Urinary bladder (tissue), 3 donors: Measurements from ENCODE around the genes OR6C76 and OR6C68.

DNA sequence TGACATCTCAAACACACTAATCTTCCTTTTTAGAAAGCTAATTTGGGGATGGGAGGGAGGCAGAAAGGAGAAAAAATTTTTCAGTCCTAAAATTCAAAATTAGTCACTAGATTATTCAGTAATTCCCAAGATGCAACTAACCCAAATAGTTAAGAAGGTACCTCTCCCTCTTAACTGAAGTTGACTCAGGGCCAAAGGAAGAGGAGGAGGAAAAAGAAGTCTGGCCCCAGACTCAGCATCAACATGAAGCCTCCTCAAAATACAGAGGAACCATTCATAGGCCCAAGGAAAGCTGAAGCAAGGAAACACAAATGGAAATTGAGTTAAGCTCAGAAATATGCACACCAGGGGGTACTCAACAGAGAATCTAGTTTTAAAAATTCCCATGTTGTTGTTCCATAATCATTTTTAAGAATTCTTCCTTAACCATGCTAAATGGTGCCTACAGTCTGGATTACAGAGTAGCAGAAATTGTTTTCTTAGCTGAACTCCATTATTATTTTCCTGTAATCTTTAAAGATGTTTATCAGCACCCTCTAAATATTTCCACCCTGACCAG, 21.6 kb downstream of the CBX5 start:
- PRO-cap, result no peak
- RAMPAGE, long total RNA, result no peak

DNA sequence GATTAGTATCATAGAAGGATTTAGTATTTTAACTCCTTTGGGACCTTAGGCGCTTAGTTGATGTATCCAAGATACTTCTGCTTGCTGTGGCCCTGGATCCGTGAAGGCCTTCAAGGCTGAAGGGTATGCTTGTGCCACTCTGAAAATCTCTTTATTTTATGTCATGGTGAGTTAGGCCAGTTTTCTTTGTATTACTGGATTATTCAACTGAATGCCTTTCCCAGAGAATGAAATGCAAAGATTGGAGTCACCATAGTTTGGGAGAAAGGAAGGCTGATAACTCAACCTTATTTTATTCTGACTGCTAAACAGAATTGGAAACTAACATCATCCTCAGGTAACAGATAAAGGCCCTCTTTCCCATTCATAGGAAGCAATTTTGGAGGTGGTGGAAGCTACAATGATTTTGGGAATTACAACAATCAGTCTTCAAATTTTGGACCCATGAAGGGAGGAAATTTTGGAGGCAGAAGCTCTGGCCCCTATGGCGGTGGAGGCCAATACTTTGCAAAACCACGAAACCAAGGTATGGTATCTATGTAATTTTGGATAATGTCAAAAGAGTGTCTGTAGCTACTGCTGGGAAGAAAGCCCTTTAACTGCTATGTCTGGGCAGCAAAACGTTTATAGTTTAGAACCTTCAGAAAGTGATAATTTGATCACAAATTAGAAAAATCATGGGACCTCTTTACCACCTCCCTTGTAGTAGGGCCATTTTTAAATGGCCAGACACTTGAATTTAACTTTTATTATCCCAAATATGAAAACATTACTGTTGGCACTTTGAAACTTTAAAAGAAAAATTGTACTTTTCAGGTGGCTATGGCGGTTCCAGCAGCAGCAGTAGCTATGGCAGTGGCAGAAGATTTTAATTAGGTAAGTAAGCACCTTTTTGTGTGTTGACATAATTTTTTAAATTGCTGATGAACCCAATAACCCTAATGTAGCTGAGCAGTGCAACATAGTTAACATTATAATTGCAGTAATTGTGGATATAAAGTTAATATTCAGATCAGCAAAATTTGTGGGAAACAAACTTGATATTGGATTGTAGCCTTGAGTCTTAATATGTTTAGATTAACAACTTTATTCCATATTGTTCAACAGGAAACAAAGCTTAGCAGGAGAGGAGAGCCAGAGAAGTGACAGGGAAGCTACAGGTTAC, 3.3 kb downstream of the HNRNPA1 start:
- PRO-cap, result no peak
- RAMPAGE, long total RNA, result no peak

- PRO-cap, result no peak
- RAMPAGE, long total RNA, result no peak
Measured at GRCh38 chr12:54285680-54286693, 5.5 kb downstream of the HNRNPA1 start.

- PRO-cap, result no peak
- RAMPAGE, long total RNA, result no peak
Measured at GRCh38 chr12:54294229-54295091, 6.4 kb downstream of the NFE2 start.

- PRO-cap, result no peak
- RAMPAGE, long total RNA, result no peak
Measured at GRCh38 chr12:54298972-54299564, 1.7 kb downstream of the NFE2 start.

- PRO-cap, result no peak
- RAMPAGE, long total RNA, result no peak
Measured at GRCh38 chr12:54299565-54300273, 1.1 kb downstream of the NFE2 start.

GRCh38 chr12:54306859-54307558, 6.2 kb upstream of the NFE2 start:
- PRO-cap, result no peak
- RAMPAGE, long total RNA, result no peak

DNA sequence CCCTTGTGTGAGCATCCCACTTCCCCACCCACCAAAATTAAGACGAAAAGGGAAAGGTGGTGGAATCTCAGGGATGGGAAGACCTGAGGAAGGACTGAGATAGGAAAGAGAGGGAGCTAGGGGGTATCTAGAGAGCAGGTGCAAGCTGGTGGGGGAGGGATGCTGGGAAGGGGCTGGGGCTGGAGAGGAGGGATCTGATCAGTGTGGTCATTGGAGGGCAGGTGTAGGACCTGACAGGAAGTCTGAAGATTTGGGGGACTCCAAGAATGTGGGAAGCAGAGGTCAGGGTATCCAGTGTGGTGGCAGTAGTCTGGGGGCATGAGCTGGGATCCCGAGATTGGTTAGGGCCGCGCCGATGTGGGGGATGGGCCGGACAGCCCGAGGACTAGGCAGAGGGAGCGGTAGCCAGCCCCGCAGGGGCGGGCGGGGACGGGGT, 5.9 kb downstream of the ZNF385A start:
- PRO-cap, result no peak
- RAMPAGE, long total RNA, result no peak

- PRO-cap, result bidirectional peak, plus-strand start at chr12:54417183, minus-strand start at chr12:54416937; bidirectional peak, plus-strand start at chr12:54417517, minus-strand start at chr12:54417368
- RAMPAGE, long total RNA, result no peak
Measured at GRCh38 chr12:54416355-54417810, 2.2 kb downstream of the ITGA5 start.

DNA sequence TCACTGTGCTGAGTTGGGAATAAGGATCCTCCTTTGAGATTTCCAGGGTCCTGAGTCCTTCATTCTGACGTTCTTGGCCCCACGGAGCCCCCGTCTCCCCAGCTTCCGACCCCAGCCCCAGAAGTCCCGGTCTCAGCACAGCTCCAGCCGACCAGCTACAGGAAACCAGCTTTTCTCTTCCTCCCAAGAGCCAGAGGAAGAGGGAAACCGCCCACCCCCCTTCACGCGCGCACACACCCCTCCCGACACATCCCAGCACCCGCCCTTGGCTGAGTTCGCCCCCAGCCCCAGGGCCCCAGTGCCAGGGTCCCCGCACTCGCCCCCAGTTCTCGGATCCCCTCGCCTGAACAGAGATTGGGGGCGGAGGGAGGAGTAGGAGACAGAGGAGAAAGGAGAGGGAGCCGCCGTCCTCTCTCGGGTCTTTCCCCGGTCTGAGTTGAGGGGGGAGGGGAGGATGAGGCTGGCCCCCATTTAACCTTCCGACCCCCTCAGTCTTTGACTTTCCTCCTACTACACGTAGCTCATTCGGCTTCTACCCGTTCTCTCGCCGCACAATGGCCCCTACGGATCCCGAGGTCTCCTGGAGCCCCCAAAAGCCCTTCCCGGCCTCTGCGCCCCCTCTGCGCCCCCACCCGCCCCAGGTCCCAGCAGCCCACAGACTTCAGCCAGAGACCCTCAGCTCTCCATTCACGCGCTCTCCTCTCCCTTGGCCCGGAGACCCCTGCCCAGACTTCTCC, 908 bp downstream of the ITGA5 start:
- PRO-cap, result bidirectional peak, plus-strand start at position 382 of the sequence, minus-strand start at position 167 of the sequence; unidirectional peak, minus-strand start at position 492 of the sequence
- RAMPAGE, long total RNA, result no peak

- PRO-cap, result bidirectional peak, plus-strand start at chr12:54429384, minus-strand start at chr12:54429085
- RAMPAGE, long total RNA, result start-site peak on the plus strand at chr12:54429346-54429371, 519 and 418 reads in 2 replicates
Measured at GRCh38 chr12:54429232-54429633, 10.2 kb upstream of the ITGA5 start.

GRCh38 chr12:54527157-54527699, 22.2 kb upstream of the PDE1B start:
- PRO-cap, result no peak
- RAMPAGE, long total RNA, result no peak

DNA sequence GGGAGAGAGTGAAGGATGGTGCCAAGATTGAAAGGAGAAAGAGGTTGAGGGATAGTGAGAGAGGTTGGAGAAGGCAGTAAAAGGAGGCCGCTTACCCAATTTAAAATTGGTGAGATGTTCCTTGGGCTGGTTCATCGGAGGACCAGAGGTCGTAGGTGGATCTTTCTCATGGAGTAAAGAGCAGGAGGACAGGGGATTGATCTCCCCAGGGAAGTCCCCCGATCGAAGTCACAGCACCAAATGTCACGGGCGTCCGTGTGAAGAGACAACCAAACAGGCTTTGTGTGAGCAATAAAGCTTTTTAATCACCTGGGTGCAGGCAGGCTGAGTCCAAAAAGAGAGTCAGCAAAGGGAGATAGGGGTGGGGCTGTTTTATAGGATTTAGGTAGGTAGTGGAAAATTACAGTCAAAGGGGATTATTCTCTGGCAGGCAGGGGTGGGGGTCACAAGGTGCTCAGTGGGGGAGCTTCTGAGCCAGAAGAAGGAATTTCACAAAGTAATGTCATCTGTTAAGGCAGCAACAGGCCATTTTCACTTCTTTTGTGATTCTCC, 36.8 kb downstream of the TESPA1 start:
- PRO-cap, result no peak
- RAMPAGE, long total RNA, result no peak

DNA sequence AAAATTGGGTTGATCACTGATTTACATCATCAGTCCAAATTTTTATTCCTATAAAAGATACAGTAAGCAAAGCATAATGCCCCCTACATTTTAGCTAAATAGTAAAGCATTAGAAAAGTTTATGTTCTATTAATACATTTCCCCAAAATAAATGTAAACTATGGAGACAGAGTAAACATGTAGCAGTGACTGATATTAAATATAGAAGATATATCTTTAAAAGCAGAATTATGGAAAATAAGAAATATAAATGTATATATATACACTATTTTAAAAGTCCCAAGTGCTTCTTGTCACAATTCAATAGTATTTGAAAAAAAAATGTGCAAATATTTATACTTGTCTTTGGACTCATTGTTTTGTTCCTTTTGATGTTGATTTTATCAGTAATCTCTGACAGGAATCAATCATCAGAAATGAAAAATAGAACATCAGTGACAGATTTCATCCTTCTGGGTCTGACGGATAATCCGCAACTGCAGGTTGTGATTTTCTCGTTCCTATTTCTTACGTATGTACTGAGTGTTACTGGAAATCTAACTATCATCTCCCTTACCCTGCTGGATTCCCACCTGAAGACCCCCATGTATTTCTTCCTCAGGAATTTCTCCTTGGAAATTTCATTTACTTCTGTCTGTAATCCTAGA, at the start of gene OR6C76:
TSS of gene OR6C76 (plus strand) at position 417 of the 647 bp plus-strand sequence.
- PRO-cap, result no peak
- RAMPAGE, long total RNA, result no peak

GRCh38 chr12:55492189-55492631, at the start of gene OR6C68:
Gene OR6C68 (plus strand): TSS chr12:55492378.
- PRO-cap, result no peak
- RAMPAGE, long total RNA, result no peak

DNA sequence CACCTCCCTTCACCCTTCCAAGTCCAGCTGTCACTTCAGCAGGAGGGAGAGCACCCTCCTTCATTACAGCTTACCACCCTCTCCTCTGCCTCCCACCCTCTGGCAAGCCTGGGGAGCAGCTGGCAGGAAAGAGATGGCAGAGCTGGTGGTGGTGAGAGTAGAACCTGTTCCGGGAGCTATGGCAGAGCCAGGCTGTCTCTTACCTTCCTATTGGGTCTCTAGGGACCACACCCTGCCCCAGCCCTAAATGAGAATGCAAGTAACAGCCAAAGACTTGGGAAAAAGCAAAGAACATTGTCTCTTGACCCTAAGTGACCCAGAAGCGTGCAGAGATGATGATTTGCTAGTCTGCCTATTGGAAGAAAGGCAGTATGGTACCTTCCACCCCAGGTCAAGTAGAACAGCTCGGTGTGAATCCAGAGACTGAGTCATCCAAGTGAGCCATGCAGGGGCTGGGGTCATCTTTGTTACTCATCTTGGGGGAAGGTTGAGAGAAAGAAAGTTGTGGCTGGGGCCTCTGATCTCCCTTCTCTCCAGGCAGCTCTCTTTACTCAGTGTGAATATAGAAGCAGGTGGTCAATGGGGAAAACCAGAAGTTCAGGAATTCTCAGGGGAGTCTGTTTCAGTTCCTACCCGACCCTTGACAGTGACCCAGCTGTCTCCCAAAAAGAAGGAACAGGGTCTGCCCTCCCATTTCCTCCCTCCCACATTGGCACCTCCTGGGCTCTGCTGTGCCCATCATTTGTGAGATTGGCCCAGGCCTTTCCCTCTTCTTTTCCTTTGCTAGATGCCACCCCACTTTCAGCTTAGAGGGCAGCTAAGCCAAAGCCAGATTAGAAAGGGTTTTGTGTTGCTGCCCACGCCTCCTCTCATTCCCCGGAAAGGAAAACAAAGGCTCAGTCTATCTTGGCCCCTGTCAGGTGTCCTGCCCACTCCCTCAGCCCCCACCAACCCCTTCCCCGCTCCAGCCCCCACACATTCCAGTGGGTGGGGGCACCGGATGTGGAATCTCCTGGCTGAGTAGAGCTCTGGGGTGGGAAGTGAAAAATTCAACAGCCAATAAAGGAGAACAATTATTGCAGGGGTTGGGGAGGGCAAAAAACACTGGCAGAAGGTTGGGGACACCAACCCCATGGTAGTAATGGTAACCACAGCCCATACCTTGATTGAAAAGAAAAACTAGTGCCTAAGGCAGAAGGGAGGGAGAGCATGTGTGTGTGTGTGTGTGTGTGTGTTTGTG, 1.9 kb downstream of the BLOC1S1 start:
- PRO-cap, result no peak
- RAMPAGE, long total RNA, result no peak

DNA sequence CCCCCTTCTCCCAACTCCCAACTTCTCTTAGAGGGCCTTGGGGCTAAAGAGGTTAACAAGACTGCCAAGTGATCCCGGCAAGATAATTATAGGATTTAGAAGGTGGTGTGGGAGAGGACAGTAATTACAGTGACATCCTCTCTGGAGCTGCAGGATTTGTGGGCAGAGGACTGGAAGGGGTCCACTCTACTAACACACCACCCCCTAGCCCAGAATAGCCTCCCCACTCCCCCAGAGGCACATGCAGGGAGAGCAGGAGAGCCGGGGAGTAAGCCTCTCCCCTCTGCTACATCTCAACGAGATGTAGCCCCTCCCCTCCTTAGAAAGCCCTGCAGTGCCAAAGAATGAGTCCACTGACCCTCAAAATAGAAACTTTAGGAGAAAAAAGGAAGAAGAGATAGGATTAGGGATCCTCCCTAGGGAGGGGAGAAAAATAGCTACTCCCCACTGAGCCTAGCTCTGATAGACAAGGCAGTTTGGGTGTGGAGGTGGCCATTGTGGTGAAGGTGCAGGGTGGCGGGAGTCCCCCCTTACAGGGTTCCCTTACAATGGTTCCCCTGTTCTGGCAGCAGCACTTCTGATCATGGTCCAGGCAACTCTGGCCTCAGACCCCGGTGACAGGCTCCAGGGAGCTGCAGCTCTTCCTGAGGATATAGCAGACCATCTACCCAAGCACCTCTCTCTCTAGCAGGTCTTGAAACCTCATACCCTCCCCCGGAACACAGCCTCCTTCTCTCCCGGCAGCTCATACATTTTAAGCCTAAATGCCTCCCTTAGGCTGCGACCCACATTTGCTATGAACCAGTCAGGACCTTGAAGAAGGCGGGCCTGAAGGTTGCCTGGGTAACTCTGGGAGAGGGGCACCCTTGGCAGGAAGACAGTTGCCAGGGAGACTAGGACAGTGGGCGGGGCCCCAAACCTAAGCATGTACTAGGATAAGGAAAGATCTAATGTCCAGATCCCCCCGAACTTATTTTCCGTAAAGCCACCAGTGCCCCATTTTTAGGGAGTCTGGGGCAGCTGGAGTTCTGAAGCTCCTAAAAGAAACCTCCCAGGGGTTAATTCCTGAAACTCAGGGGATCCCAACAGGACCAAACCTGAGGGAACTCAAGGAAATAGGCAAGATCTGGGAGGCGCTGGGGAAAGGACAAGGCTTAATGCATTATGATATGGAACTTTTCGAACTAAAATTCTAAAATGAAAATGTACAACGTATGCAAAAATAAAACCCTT, 4.8 kb upstream of the GDF11 start:
- PRO-cap, result no peak
- RAMPAGE, long total RNA, result no peak

- PRO-cap, result bidirectional peak, plus-strand start at chr12:55743317, minus-strand start at chr12:55743013; bidirectional peak, plus-strand start at chr12:55743599, minus-strand start at chr12:55743515
- RAMPAGE, long total RNA, result no peak
Measured at GRCh38 chr12:55743239-55744298, 647 bp downstream of the GDF11 start.

DNA sequence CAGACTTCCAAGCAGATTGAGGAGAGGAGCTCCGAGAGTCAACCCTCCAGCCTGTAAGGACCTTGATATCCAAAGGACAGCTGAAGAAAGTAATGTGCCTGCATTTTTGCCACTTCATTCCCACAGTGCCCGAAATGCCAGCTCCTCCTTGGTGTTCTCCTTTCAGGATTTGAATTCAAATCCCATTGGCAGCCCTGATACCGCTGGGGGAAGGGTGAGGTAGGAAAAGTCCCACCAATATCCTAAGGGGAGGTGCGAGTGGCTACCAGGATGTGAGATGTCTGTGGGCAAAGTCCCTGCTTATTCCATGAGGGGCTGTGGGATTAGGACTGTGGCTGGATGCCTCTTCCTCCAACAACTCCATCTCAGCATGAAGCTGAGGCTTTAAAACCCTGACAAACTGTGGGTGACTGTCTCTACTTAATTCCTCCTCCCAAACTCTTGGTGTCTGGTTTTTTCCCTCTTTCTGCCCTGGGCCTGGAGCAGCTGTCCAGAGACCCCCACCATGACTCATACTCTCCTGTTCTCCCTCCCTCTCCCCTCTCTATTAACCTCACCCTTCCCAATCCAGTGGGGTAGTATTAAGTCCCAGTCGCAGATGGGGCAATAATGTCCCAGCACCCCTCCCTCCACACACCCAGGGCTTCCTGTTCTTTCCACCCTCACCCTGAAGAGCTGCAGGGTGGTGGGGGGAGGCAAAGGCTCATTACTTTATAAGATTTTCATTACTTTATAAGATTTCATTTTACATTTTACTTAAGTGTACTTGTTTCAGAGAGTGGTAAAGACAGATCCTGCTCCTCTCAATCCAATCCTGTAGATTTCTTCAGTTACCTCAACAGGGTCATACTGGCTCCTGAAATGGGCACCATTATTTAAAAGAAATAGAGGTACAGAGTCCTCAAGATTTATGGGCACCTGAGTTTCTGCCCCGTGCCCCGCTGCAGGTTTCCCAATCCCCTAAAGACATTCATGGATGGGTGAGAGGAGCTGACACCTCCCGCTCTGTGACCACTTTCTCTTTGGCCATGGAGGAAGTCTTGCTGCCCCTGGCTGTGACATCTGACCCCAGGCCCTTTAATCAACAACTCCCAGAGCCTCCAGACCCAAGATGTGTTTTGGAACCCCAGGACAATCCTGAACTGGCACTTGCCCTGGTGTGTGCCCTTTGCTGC, 2.1 kb upstream of the DNAJC14 start:
- PRO-cap, result unidirectional peak, minus-strand start at position 362 of the sequence
- RAMPAGE, long total RNA, result no peak

DNA sequence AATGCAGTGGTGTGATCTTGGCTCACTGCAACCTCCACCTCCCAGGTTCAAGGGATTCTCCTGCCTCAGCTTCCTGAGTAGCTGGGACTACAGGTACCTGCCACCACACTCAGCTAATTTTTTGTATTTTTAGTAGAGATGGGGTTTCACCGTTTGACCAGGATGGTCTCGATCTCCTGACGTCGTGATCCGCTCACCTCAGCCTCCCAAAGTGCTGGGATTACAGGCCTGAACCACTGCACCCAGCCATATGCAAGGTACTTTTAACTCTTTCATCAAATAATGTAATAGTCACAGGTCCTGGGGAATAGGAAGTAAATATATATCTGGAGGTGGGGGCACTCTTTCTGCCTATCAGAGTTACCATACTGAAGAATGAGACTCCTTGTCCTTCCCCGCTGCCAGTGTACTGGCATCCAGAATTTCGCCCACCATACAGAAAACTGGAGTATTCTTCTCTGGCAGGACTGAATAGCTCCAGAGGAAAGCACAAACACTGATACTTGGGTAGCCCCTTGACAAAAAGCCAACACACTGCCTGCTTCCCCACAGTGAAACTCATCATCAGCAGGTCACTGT, 14.2 kb upstream of the MMP19 start:
- PRO-cap, result no peak
- RAMPAGE, long total RNA, result no peak